HCT116 (cell line): Measurements from ENCODE around the genes TGFA, ADD2, CLEC4F and TEX261.

DNA sequence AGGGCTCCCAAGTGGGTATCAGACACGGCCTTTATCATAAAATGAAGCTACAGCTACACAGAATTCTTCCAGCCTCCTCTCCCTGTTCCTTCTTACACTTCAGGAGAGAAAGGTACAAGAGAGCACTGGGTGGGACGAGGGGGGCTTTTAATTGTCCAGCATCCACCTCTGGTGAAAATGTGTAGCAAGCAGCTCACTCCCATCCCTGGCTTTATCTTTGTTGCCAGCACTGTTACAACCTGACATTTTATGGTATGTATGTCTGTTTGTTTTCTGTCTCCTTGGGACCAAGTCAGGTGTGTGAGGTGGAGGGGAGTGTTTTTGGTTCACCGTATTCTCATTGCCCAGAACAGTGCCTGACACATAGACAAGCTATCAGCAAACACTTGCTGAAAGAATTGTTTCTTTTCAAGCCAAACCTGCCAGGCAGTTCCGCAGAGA lies 24.8 kb downstream of the TGFA start:
- RRBS, result no CpG with 5 or more reads among the region's 4 CpGs

GRCh38 chr2:70553320-70554032 lies at the start of gene TGFA:
TGFA (minus strand) TSS chr2:70553826.
- RRBS, result 1% methylated on average over 38 of the region's 72 CpGs

GRCh38 chr2:70767330-70768350 lies at the start of gene ADD2:
ADD2 (minus strand) TSS chr2:70768200.
- RRBS, result 97% methylated on average over 30 of the region's 101 CpGs

- RRBS, result no CpG with 5 or more reads among the region's 7 CpGs
Measured at GRCh38 chr2:70768570-70769044, 607 bp upstream of the ADD2 start.

DNA sequence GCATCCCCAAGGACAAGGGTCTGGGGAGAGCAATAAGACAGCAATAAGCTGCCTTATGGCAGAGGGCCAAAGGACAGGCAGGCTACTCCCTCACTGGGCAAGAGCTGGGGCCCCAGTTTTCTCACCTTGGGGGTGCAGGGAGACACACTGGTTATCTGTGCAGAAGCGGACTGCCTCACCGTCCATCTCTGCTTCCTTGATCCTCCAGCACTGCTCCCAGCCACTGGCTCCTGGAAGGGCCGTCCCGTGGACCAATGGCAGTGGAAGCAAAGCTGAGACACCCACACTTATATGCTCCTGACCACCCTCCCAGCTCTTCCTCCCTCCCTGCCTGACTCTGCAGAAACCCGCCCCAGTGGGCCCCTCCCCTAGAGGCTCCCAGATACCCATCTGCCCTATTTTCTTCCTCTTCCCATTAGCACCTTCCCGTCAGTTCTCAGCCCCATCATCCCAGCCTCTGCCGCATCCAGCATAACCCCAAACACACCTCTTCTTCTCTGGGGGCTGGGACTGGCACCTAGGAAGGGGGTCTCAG lies at the start of gene CLEC4F:
TSS of gene CLEC4F (minus strand) at position 262 of the 535 bp plus-strand sequence.
- RRBS, result no CpG with 5 or more reads among the region's 7 CpGs

DNA sequence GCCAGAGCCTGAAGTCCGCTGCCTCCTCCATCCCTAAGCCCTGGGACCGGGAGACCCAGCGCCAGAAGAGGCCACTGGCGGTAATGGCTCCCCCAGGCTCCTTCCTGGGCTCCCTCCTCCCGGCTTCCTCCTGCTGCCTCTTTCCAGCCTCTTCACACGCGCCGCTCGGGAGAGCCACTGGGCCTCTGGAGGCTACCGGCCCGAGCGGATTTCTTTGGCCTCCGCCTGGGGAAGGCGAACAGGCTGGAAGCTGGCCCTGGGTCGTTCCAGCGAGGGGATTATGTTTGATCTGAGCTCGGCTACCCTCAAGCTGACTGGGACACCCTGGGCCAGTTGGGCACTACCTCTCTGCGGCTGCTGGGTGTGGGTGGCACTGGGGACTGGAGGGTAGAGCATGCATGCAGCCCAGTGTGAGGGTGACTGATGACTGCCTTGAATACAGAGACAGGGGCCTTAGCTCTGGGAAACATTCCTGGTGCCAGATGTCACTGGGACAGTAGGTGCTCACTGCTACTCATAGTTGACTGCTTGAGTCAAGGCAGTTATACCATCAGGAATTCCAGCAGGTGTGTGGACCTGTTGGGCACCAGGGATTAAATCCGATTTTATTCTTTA lies 1.5 kb downstream of the VAX2 start:
- RRBS, result 97% methylated on average over 8 of the region's 19 CpGs

DNA sequence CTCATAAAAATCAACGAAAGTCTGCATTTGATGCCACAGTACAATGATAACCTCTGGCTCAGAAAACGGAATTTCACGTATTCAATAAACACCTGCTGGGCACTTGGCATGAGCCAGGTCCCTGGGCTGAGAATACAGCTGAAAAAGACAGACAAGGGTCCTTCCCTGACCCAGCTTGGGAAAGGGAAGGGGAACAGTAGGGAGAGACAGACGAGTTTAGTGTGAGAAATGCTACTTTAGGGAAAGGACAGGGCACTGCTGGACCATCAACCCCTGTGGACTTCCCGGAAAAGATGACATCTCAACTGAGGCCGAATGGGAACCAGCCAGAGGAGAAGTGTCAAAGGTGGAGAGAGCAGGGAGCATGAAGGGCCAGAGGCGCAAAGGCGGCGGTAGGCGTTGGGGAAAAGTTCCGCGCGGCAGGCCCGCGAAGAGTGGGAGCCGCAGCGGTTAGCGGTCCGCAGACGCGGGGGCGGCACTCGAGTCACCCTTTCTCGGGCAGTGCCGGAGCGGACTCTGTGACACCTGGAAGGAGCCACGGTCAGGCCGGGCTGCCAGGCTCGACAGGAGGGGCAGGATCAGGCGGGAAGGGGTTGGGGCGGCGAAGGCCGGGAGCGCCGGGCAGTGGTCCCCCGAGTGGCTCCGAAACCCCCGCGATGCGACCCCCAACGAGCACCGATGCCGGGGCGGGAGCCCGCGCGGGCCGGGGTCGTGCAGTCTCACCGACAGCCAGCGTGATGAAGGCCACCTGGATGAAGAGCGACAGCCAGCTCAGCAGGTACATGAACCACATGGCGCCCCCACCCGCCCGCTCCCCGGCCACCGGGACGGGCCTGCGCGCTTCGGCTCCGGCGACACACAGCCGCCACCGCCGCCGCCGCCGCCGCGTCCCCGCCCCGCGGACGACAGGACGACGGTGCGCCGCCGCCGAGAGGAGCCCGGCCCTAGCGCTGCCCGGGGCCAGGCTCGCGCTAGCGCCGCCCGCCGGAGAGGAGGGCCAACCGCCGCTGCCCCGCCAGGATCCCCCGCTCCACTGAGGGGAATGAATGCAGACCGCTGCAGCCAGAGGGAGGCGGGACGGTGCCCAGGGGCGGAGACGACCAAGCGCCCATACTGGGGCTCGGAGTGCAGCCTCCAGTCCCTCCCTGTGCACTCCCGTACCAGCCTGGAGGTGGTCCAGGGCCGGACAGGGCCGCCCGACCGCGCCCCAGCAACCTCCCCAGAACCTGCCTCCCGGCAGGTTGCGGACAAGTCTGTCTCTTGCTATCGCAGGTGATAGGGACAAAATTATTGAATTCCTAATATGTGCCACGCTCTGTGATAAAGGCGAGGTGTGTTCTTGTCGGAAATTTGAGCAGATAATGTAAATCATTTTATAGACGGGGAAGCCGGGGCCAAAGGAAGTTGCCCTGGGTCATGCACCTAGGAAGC lies at the start of gene TEX261:
TSS of gene TEX261 (minus strand) at position 909 of the 1,431 bp plus-strand sequence.
- RRBS, result 2% methylated on average over 37 of the region's 115 CpGs

DNA sequence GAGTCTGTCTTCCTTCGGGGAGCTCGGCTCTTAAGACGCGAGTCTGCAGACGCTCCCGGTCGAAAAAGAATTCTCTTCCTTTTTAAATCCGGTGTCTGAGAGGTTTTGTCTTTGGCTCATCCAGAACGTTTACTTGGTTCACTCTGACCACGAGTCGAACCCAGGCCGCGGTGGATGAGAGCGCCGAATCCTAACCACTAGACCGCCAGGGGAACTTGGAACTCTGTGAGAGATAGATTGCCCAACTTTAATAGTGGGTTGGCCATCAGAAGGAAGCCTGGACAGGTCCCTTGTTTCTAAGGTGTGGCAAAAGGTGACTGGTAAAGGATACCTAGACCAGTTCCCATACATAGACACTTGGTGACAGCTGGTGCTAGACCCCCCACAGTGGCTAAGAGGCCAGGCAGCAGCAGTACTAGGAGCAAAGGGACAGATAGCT lies 22.2 kb upstream of the NAGK start:
- RRBS, result no CpG with 5 or more reads among the region's 16 CpGs

GRCh38 chr2:71070306-71071046 lies 2.0 kb downstream of the NAGK start:
- RRBS, result no CpG with 5 or more reads among the region's 10 CpGs

GRCh38 chr2:71469388-71469785 lies 2.9 kb downstream of the DYSF start:
- RRBS, result no CpG with 5 or more reads among the region's 2 CpGs

DNA sequence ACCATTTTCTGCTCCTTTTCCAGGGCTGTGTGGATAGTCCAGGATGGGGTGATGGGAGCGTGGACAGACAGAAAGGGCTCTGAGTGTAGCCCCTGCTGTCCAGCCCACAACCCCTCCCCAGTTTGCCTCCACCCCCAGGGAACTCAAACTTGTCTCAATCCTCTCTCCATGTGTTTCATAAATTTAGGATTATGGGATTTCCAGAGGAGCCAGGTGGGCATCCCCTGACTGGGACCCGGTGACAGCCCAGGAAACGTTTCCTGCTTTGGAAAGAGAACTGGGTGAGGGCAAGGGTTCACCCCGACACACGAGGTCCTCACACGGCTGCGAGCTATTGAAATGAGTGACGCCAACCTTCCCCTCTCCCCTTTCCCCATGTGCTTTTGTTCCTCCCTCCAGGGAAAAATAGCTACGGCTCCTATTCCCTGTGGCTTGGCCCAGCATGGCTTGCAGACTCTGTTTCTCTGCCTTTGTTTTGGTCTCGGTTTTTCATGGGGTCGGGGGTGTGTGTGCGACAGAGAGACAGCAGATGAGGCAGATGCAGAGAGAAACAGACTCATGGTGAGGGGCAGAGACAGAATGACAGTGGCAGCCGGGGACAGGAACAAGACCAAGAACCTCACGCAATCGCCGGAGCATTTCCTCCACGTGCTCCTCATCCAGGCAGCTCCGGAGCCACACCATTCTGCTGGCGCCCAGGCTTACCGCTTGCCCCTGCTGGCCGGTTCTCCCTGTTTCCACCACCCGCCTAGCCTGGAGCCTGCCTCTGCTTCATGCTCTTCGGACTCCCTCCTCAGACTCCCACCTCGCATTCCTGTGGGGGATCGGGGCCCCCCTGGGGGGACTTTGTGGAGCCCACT lies 225.3 kb downstream of the DYSF start:
- RRBS, result 86% methylated on average over 6 of the region's 25 CpGs

GRCh38 chr2:71742825-71743192 lies 276.3 kb downstream of the DYSF start:
- RRBS, result no CpG with 5 or more reads among the region's 10 CpGs

- RRBS, result no CpG with 5 or more reads among the region's 4 CpGs
Measured at GRCh38 chr2:71898246-71898552, 249.5 kb downstream of the CYP26B1 start.

- RRBS, result no CpG with 5 or more reads among the region's 3 CpGs
Measured at GRCh38 chr2:72753163-72753986, 72.5 kb downstream of the EXOC6B start.

GRCh38 chr2:72794112-72794506 lies 31.7 kb downstream of the EXOC6B start:
- RRBS, result no CpG with 5 or more reads among the region's 1 CpG

DNA sequence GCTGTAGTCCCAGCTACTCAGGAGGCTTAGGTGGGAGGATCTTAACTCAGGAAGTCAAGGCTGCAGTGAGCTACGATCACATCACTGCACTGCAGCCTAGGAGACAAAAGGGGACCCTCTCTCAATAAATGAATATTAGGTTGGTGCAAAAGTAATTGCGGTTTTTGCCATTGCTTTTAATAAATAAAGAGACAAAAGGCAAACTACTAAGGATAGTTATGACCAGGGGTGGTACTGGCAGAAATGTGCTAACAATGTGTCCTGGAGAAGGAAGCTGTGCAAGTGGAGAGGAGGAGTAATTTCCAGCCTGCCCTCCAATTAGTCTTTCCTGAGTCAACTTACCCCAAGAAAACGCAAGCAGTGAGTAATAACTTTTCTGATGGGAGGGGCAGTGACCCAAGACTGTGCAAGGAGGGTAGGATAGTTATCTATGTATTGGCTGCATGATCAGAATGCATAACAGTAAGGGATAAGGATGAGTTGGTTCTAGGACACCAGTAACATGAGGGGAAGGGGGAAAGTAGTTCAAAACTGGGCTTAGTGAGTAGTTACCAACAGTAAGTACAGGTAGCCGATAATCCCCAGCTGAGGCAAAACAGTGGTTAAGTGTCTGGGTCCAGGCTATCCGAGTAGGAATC lies 1.5 kb downstream of the EXOC6B start:
- RRBS, result no CpG with 5 or more reads among the region's 5 CpGs

- RRBS, result no CpG with 5 or more reads among the region's 5 CpGs
Measured at GRCh38 chr2:73033546-73034374, 37.8 kb downstream of the SFXN5 start.

DNA sequence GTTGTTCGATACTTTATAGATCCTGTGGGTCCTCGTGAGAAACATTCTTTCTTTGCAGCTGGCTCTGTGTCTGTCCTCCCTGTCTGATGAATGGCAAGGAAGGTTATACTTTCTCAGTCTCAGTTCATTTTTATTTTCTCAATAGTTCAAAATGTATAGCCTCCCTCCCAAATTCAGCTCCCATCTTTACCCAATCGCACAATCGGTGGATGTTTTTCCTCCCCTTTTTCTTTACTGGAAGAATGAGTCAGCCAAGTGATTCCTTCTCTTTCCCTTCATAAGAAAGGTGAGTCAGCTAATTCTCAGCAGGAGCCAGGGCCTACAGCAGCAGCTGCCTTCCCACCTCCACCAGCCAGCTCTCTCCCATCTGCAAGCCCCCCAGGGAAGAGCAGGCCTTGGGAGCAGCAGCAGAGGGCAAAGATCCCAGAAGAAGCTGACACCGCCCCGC lies 7.7 kb downstream of the SFXN5 start:
- RRBS, result no CpG with 5 or more reads among the region's 6 CpGs

DNA sequence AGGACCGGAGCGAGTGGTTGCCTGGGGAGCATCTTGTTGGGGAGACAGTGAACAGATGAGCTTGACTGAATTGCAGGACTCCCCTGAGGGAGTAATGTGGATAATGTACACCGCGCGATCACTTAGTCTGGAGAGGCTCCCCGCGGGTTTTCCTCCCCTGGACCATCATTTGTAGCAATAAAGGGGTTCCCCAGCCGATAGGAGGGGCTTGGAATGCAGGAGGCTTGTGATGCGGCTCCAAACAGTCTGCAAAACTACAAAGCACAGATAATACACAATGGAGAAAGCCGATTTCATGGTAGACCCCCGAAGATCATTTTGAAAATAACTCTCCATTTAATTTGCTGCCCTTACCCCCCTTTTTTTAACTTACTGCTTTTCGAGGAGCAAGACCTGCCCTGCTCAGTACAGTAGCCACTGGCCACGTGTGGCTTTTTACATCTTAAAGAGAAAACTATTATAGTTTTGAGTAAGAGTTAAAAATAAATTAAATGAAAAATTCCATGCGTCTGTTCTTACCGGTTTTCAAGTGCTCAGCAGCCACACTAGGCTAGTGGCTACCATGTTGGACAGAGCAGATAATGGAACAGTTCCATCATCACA lies 987 bp downstream of the ALMS1 start:
- RRBS, result no CpG with 5 or more reads among the region's 15 CpGs

DNA sequence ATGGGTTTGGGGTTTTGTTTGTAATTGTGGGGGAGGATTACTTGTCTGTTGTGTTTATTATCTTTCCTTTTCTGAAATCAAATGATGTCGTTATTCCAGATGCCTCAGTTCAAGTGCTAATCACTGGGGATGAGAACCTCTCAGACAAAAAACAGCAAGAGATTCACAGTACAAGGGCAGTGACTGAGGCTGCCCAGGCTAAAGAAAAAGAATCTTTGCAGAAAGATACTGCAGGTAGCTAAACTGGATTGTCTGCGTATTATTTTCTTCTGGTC lies 85.2 kb downstream of the NAT8 start:
- RRBS, result no CpG with 5 or more reads among the region's 2 CpGs